Mesenchymal stem cell of the bone marrow (primary cell): ENCODE data around the gene HAUS4.

DNA sequence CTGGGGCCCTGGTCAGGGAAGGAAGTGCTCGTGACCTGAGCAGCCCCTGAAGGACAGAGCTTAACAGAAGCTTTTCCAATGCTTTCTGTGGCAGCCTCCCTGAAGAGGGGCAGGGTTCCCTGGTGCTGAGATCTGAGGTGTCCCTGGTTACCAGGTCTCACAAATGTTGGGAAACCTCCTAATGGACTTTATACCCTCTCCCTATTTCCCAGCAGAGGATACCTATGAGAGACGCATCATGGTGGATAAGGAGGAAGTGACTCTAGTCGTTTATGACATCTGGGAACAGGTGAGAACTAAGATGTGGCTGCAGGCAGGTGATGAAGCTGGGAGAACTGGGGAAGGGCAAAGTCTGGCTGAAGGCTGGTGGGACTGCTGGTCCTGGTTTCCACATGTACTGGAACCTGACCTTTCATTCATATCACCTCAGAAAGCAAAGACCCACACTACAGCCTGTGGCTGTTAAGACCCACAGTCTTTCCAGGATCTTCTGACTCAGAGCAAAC is 2.1 kb downstream of the REM2 start:
- CAGE, long polyA plus RNA, result no peak

DNA sequence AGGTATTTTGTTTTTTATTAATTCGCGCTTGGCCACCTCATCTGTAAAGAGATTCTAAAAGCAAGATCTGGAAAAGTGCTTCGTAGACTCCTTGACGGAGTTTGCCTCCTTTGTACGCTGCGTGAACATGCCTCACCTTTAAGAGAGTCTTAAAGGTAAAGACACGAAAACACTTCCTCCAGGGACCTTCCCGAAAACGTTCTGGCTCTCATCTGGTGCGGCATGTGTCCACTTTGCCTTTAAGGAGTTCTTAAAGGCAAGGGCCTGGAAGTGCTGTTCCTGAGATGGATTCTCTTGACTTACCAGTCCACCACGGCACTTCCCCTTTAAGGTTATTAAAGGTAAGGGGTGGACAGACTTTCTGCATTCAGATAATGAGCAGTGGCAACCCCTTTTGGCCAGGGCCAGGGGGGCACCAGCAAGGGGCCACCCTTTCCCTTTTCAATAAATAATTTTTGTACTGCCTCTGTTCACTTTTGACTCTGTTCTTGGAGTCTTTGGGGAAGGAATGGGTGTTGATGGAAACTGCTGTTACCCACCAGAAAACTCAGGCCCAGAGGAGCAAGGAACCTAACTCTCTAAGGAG is 4.3 kb downstream of the REM2 start:
- CAGE, long polyA plus RNA, result no peak

- CAGE, long polyA plus RNA, result no peak
Observed at GRCh38 chr14:22919222-22920304, 614 bp upstream of the RBM23 start.

GRCh38 chr14:22956344-22957334 is at the start of gene HAUS4:
Gene HAUS4 (minus strand): TSS chr14:22957090.
- CAGE, long polyA plus RNA, result no peak

DNA sequence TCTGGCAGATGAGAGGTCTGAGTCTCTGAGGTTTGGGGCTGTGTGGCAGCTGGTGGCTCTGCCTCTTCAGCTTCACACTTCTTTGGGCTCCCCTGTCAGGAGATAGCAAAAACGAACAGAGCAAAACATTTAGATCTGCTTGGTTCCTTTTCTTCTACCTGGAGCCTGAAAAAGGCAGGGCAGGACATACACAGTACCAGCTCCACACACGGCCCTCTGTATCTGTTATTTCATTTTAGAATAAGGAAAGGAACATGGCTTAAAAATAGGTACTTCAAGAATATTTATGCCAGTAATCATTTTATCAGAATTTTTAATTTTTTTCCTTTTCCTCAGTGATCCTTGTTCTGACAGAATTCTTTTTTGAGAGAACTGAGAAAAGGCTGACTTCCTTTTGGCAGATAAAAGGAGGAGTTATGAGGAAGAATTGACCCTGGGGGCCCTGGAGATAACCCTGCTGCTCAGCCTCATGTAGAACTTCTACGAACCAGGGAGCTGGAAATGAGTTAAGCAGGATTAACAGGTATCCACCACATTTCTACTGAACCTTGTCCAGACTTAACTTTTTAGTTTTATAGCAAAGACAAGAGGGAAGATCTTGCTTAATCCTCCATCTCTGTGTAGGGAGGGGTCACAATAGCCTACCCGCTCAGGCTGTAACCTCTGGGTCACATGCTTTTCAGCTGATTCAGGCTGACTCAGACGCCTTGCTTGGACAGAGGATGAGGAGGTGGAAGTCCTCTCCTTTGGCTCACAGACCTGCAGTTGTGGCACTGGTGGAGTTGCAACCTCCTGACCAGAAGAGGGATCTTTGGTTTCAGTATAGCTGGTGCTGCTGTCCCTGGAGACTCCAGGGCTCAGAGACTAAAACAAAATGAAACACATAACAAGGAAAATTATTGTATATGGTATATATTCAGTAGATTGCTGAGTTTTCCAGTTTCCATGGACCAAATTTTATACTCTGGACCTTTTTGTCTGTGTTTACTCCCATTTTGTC is 16.5 kb downstream of the ACIN1 start:
- CAGE, long polyA plus RNA, result no peak

GRCh38 chr14:23094171-23094380 is 860 bp downstream of the ACIN1 start:
- CAGE, long polyA plus RNA, result no peak

GRCh38 chr14:23094446-23094944 is 441 bp downstream of the ACIN1 start:
- CAGE, long polyA plus RNA, result no peak

GRCh38 chr14:23119996-23120451 is 969 bp upstream of the CEBPE start:
- CAGE, long polyA plus RNA, result no peak

DNA sequence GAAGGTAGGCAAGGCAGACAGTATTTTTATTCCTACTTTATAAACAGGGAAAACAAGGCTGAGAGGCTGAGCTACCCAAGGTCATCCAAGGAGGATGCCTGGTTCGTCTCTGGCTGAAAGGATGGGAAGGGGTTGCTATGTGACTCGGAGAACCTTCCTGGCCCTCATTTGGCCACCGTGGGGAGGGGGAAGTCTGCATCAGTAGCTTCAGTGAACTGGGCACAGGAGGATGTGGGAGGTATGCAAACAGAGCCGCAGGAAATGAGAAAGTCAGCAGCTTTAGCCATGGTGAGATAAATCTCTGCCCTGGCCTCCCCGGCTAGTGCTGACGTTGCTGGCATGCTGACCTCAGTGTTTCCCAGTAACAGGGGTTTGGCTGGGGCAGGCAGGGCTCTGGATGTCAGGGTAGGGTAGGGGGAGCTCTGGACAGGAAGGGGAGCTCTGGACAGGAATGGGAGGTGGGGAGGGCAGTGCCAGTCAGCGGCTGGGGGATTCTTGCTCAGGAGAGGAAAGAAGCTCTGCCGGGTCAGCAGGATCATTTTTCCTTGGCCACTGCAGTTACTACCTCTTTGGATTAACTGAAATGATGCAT is 2.3 kb upstream of the CEBPE start:
- CAGE, long polyA plus RNA, result no peak

GRCh38 chr14:23137960-23138689 is 19.1 kb upstream of the CEBPE start:
- CAGE, long polyA plus RNA, result no peak

DNA sequence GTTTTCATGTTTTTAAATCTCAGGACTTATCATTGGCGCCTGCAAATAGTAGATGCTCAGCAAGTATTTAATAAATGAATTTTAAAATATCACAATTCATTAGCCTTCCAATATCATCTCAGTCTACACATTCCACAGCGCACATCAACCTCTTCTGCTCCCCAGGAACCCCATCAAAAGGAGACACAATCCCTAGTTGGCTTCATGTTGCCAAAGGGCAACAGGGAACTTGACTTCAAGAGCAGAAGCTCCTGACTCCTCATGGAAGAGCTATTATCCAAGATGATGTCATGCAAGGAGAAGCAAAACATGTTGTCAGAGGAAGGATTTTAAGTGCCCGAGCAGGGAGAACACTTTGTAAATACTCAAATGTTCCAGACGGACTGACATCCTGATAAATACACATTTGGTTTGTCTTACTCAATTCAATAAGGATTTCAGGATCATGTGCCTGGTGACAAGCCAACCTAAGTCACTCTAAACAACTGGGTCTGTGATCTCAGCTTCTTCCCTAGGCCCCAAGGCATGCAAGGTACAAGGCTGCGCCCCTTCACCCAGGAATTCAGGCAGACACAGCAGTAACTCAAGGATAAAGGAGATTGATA is 26.6 kb upstream of the CEBPE start:
- CAGE, long polyA plus RNA, result no peak

DNA sequence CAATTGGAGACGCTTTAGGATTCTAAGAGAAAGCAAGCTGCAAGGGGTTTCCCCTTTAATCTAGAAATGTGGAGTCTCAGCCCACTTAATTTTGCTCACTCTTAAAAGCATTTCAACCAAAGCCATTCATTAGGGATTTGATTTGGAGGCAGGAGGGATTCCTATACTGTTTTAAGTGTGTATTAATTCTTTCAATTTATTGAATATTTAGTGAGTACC is 1.3 kb downstream of the PABPN1 start:
- CAGE, long polyA plus RNA, result no peak

- CAGE, long polyA plus RNA, result no peak
Observed at GRCh38 chr14:23388813-23389270, 12.0 kb downstream of the CMTM5 start.

GRCh38 chr14:23417009-23417564 is 9.0 kb upstream of the MYH6 start:
- CAGE, long polyA plus RNA, result no peak

- CAGE, long polyA plus RNA, result no peak
Observed at GRCh38 chr14:23420720-23421493, 12.8 kb upstream of the MYH6 start.

- CAGE, long polyA plus RNA, result no peak
Observed at GRCh38 chr14:23421494-23422010, 13.5 kb upstream of the MYH6 start.

DNA sequence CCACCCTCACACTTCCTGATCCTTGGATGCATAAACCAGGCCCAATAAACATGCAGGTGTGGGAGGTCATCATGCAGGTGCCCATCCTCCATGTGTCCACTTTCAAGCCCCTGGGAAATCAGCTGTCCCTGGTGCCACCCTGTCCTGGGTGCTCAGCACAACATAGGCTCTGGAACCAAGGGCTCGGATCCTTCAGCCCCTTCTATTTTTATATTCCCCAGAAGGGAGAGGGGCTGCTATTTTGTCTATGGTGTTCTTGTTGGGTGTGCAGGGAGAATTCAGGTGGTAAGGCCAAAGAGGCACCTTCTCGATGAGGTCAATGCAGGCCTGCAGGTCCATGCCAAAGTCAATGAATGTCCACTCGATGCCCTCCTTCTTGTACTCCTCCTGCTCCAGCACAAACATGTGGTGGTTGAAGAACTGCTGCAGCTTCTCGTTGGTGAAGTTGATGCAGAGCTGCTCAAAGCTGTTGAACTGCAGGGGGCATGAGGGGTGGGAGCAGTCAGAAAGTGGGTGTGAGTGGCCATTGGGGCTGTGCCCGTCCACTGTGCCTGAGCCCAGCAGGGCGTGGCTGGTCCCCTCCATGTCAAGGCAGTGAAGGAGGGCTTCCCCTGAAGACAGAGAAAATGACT is 7.1 kb downstream of the MYH7 start:
- CAGE, long polyA plus RNA, result no peak

GRCh38 chr14:23430312-23431161 is 4.9 kb downstream of the MYH7 start:
- CAGE, long polyA plus RNA, result no peak

- CAGE, long polyA plus RNA, result no peak
Observed at GRCh38 chr14:23454425-23455016, 15.0 kb upstream of the NGDN start.

DNA sequence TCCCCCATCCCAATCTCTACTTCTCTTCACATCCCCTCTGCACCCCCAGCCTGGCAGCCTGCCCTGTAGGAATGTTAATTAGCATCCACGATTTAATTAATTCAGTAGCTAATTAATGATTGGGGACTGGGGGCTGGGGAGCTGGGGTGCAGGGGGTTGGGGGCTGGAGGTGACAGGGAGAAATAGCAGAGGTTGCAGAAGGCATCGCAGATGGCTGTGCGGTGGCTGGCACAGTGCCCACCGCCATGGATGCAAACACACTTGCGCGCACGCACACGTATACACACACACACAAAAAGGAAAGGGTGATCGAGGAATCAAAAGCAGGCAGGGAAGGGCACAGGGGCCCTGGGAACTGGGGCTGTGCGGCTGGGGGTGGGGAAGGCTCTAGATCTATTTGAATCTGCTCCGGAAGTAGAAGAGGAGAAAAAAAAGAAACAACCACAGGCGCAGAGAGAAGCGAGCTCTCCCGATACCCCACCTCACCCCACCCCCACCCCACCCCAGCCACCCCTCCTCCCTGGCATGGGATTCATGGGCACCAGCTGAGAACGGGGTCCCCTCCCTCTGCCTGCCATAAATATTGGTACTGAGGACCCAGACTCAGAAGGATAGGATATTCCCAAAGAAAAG is 39.4 kb downstream of the ZFHX2 start:
- CAGE, long polyA plus RNA, result no peak